Neural progenitor cell (in vitro differentiated cells): ENCODE data around the gene GSN.

DNA sequence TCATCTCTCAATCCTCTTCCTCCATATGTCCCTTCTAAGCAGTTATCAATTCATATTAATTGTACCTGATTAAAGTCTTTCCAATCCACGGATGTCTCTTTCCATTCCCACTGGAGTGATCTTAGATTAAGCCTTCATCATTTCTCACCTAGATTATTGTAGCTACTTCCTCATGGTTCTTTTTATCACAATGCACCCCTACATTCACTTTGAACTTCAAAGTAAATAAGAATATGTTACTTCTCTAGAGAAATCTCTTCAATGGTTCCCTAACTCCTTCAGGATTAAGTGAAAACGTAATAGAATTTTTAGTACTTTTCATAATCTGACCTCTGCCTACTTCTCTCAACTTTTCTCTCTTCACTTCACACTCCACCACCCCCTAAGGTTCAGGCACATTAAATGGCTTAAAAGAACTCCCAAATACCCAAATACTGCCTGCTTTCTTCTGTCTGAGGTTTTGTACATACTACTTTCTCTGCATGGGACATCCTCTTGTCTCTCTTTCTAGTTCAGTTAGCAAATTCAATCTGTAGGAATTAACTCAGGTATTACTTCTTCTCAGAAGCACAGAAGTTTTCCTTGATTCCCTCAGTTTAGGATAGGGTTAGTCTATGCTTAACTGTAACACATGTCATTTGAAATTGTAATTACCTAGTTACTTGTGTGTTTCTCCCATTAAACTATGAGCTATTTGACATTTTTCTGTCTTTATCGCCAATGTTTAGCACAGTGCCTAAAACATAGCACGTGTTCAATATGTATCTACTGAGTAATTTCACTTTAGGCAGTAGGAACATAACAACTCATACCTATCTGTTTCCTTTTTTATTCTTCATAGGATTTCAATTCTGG is 29.1 kb upstream of the CDK5RAP2 start:
- RAMPAGE, long total RNA = no peak

DNA sequence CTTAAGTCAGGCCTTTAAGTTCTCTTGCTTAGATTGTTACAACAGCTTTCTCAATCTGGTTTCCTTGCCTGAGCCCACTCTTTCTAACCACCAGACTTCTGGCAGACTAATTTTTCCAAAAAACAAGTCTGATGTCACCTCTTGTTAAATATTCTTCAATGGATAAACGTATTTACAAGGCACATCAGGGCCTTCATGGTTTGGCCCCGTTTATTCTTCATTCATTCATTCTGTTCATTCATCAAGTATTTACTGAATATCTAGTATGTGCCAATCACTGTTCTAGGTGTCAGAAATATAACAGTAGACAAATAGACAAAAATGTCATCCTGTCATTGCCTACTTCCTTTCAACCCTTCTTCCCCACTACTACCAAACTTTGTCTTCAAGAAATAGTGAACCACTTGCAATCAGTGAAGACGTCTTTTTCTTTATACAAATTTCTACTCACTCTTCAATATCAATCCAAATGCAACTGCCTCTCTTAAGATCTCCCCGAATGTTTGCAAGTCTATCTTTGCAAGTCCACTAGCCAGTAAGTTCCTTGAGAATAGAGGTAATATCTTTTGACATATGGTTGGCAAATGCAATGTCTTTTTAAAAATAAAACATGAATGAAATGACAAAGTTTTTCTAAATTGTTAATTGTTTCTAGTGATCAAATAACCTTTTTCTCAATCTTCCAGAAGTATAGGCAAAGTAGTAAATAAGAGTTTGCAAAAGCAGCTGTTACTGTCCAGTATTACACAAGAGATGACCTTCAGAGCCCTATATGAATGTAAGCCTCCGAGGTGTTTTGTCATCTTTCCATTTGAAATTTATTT is 66.0 kb downstream of the MEGF9 start:
- RAMPAGE, long total RNA = no peak

GRCh38 chr9:120710073-120710762 is 4.1 kb downstream of the MEGF9 start:
- RAMPAGE, long total RNA = no peak

GRCh38 chr9:120760814-120761462 is 32.3 kb downstream of the FBXW2 start:
- RAMPAGE, long total RNA = no peak

DNA sequence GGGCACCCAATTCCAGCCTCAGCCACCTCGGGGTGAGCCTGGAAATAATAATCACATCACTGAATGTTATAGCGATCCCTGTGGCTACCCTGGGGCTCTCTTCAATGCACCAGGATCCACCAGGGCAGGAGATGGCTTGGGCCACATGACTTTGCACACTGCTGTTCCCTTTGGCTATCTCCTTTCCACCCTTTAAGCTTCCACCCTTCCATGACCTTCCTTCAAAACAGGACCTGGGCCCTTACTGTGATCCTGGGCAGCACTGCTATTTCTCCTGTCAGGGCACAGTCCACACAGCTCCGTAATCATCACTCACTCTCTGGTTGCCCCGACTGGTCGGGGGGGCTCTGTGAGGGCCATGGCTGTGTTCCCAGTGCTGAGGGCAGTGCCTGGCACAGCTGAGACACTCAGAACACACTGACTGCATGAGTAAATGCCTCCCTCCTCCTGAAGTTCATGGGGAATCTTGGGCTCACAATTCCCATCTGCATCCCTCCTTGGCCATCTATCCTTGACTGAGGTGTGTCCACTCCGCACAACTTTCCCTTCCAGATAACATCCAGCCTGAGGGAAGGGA is 12.2 kb downstream of the TRAF1 start:
- RAMPAGE, long total RNA = no peak

GRCh38 chr9:120917517-120918173 is 9.0 kb downstream of the TRAF1 start:
- RAMPAGE, long total RNA = no peak

- RAMPAGE, long total RNA = no peak
Measured at GRCh38 chr9:120985923-120986287, 59.3 kb upstream of the TRAF1 start.

GRCh38 chr9:121267504-121268461 is at the start of gene GSN:
GSN (plus strand) TSS chr9:121268162.
- RAMPAGE, long total RNA = no peak

DNA sequence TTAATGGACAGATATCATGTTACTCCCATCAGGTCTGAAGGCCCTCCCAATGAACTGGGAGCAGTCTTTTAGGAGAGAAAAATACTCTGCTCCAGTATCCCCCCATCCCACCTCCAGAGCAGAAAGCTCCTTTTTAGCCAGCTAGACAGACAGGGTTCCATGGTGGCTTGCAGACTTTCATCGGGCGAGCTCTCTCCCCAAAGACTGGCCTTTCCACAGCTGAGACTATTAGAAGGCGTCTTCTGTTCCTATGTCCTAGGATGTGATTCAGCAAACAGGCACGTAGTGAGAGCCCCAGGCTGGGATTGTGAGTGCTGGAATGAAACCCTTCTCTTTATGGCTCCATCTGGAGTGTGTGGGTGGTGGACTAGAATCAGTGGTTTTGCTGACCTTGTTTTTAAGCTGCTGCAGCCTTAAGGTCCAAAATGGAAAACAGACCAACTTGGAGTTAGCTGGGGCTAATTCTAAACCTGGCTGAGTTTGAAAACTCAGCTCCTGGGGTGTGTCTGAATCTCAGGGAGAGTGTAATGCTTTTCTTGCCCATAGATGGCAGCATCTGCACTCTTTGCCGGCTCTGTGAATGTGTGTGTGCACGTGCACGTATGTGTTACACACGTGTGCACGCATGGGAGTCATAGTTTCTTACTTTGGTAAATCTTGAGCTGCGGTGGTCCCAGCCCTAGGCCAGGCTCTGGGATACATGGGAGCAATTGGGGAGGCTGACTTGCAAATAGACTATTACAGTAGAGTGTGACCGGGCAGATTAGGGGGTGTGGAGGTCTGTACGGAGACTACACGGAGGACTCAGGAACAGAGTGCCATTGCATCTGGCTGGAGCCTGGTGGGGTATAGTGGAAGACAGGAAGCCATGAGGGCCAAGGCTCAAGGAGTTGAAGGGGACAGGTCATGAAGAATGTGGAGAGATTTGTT is 10.7 kb downstream of the GSN start:
- RAMPAGE, long total RNA = no peak

GRCh38 chr9:121288811-121289857 is 21.2 kb downstream of the GSN start:
- RAMPAGE, long total RNA = no peak

DNA sequence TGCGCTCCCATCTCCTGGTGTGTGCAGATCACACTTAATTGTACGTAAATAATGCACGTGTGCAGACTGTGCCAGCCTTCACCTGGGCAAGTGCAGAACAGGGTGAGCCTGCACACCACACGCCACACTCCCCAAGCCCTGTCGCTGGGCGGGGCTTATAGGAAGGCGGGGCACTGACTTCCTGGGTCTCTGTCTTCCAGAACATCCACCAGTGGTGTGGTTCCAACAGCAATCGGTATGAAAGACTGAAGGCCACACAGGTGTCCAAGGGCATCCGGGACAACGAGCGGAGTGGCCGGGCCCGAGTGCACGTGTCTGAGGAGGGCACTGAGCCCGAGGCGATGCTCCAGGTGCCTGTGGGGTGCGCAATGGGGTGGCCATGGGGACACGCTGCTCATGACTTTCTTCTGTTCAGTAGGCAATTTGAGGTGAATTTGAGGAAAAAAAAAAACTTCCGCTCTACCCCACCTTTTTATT is 44.2 kb downstream of the GSN start:
- RAMPAGE, long total RNA = no peak

- RAMPAGE, long total RNA = no peak
Measured at GRCh38 chr9:121324162-121324875, 45.7 kb downstream of the STOM start.

DNA sequence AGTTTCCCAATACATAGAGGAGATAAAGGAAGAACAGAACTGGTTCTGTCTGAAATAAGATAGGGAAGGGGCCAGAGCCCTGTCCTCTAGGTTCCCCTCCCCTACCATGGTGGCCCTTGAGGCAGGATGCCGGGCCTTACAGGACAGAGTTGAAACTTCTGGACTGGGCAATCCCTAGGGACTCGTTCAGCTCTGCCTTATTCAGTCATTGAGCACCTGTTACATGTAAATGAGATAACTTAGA is 1.6 kb downstream of the GGTA1 start:
- RAMPAGE, long total RNA = no peak

DNA sequence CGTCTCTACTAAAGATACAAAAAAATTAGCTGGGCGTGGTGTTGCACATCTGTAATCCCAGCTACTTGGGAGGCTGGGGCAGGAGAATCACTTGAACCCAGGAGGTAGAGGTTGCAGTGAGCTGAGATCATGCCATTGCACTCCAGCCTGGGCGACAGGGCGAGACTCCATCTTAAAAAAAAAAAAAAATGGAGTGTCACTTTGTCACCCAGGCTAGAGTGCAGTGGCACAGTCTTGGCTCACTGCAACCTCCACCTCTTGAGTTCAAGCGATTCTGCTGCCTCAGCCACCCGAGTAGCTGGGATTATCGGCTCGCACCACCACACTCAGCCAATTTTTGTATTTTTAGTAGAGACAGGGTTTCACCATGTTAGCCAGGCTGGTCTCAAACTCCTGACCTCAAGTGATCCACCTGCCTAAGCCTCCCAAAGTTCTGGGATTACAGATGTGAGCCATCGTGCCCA is 30.9 kb upstream of the GGTA1 start:
- RAMPAGE, long total RNA = no peak

- RAMPAGE, long total RNA = no peak
Measured at GRCh38 chr9:121566394-121567355, 67.0 kb upstream of the GGTA1 start.

- RAMPAGE, long total RNA = no peak
Measured at GRCh38 chr9:121567356-121568200, 67.9 kb upstream of the GGTA1 start.

DNA sequence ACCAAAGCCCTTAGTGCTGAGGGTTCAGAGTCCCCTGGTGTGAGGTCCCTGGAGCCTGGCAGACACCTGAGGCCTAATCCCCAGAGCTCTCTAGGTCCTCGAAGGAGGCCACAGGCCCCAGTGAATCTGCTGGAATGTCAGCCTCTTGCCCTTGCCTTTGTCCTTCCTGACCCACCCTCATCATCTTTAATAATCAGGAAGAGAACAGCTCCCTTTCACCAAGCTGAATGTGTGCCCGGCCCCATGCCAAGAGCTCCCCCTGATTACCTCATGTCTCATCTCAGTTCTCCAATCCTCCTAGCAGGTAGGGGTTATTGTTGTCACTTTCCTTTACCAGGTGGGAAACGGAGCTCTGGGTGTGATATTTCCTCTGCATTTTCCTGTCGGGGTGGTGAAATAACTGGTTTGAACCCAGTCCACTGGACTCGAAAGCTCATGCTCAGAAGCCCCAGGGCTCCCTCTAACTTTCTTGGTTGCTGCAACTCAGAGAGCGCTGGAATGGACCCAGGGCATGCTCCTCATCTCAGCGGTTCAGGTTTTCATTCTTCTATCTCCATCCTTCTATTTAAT is 5.9 kb downstream of the DAB2IP start:
- RAMPAGE, long total RNA = no peak

DNA sequence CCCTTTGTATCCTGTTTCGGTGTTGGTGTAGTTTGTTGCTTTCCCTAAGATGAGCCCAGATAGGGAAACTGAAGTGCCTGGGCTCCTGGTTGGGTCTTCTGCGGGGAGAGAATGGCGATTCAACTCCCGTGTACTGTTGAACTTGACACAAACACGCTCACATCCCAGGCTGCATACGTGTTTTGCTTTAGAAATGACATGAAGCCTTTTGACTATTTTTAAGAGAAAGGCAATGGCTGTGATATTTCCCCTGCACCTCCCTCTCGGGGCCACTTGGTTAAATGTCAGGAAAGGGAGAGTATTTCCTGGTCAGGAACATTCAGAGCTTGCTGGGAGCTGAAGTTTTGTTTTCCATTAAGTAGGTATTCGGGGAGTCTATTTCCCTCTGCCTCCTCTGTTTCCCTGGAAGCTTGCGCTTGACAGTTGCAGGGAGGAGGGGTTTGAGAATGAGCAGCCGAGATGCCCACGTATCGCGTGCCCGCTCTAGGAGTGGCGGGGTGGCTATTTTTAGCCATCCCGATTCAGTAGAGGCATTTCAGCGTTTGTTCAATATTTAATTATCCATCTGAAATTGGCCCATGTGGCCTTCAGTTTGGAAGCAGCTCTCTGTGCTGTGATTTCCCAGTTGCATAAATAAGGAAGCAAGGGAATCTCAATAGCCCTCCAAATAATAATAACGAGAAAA is 6.7 kb downstream of the DAB2IP start:
- RAMPAGE, long total RNA = no peak

- RAMPAGE, long total RNA = no peak
Measured at GRCh38 chr9:121739612-121740379, 88.4 kb downstream of the DAB2IP start.

- RAMPAGE, long total RNA = no peak
Measured at GRCh38 chr9:121837513-121838170, 186.2 kb downstream of the DAB2IP start.